Tongue (tissue), 2 donors: ENCODE measurements around the genes BPIFA2, BPIFA3, BPIFB1 and CHMP4B.

DNA sequence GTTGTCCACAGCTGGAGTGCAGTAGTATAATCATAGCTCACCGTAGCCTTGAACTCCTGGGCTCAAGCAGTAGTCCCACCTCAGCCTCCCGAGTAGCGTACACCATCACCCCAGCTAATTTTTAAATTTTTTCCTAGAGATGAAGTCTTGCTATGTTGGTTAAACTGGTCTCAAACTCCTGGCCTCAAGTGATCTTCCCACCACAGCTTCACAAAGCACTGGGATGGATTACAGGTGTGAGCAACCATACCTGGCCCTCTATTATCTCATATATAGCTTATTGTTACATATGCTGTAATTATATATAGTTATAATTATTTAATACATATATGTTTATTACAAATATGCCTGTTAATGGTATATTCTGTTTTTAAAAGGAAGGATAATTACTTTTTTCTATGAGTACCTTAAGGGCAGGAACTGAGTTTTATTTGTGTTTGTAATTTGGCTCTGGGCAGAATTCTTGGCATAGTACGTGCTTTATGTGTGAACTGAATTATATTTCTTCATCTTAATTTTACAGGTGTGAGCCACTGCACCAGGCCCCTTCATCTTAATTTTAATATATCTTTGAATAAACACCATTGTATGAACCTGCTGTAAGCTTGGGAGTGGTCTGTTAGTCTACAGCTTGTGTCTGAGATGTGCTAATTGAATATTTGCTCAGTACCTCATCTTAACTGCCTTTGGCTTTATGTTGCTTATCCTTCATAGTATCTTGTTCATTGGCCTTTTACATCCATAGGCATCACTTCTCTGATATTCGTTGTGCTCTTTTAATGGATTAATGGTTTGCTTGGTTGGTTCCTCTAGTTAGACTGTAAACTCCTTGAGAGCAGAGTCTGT, 13.7 kb downstream of the ASXL1 start:
- RAMPAGE, long total RNA, result no peak

- RAMPAGE, long total RNA, result no peak
These were observed 86.9 kb downstream of the ASXL1 start for GRCh38 chr20:32444871-32445571.

DNA sequence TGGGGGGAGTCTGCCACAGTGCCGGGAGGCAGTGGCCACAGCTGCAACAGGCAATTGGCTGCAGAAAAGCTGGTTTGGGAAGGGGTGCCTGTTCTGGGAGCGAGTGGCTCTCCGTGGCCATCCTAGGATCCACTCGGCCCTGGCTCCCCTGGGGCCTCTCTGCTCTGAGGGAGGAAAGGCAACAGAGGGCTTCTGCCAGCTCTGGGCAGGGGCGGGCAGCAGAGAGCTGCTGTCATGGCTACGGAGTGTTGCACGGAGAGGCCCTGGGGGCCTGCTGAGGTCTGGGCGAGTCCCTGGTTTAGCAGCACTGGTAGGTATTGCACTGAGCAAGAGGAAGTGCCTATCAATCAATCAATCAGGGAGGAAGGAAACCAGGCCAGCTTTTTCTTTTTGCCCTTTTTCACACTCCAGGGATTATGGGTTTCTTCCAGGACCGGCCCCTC, 87.8 kb downstream of the ASXL1 start:
- RAMPAGE, long total RNA, result no peak

- RAMPAGE, long total RNA, result no peak
These were observed 88.5 kb downstream of the ASXL1 start for GRCh38 chr20:32446330-32447415.

- RAMPAGE, long total RNA, result no peak
These were observed 74.7 kb downstream of the NOL4L start for GRCh38 chr20:32510184-32511027.

- RAMPAGE, long total RNA, result no peak
These were observed 56.8 kb downstream of the NOL4L start for GRCh38 chr20:32528157-32528982.

DNA sequence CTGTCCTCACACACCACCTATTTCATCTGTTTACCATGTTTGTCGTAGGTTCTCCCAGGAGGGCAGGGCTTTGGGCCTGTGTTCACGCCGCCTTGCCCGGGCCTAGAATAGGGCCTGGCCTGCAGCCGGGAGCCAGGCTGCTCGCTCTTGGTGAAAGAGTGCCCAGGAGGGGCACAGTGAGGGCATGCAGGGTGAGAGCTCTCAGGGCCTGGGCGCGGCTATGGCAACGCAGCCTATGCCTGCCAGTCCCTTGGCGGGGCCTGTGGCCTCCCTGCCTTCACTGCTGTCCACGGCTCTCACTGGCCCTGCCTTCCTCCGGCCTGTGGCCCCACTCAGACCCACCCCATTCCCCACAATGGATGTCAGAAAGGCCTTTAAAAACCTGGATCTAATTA, 22.6 kb upstream of the NOL4L start:
- RAMPAGE, long total RNA, result no peak

DNA sequence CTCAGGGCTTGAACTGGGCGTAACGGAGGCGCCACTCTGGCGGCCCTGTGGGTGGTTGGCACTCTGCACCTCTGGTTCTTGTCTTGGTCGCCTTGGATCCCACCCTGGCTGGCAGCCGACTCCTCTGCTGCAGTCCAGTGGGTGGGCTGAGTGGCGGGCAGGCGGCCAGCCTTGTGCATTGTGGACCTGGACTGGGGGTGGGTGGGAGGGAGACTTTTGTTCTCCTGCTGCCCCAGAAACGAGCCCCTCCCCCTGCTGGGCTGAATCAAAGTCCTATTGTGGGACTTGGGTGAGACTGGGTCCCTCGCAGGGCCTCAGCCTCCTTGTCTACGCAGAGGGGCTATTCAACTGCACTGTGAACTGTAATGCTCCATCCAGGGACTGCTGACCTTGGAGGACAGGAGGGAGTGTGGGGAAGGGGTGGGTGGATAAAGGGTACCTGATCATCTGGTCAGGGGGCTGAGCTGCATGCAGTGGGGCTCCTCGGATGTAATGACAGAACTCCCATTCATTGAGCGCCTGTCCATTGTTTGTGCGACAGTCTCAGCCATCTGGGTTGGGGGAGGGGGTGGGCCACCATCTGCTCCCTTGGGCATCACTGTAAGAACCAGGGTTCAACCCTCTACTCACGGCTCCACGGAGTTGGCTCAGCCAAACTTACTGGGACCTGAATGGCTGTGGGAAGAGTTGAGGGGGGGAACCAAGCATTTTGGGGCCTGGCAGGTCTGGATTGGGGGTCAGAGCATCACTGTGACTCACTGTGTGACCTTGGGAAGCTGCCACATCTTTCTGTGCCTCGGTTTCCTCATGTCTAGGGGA, 23.8 kb downstream of the SUN5 start:
- RAMPAGE, long total RNA, result no peak

DNA sequence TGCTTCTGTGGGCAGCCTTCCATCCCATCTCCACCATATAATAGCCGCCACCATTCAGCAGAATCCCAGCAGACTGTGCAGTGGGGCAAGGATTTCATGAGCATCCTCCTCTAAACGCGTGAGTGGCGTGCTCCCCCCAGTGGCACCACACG, at the start of gene BPIFA2:
Gene BPIFA2 (plus strand): TSS at position 68 of the 152 bp plus-strand sequence.
- RAMPAGE, long total RNA, result no peak

DNA sequence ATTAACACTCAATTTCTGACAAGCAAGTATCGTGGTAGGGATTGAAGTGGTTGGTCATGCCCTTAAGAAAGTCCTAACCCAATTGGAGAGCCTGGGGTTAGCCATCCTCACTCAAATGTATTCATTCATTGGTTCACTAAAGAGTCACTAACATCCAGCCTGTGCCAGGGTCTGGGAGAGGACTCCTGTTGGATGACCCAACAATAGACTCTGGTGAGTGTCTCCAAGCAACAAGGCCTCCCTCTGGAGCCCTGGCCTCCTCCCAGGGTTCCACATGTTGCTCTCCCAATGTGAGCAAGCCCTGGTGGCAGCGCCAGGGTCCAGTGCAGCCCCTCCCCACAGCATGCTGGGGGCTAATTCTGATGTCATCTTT, at the start of gene BPIFA3:
Gene BPIFA3 (plus strand): TSS at position 288 of the 373 bp plus-strand sequence.
- RAMPAGE, long total RNA, result no peak

DNA sequence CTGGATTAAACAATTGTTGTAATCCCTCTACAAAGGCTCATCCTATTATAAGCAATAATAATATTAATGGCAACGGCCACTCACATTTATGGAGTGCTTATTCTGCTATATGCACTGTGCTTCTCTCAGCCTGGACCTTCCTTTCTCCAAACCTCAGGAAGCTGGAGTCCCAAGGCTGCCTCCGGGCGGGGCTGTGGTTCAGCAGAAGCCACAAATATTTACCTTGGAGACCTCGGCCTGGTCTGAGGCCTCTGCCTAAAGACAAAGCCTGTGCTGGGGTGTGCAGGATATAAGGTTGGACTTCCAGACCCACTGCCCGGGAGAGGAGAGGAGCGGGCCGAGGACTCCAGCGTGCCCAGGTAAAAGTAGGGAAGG, at the start of gene BPIFB1:
Gene BPIFB1 (plus strand): TSS at position 319 of the 375 bp plus-strand sequence.
- RAMPAGE, long total RNA, result start-site peak on the plus strand centred at position 284 of the sequence, 74 bp wide, 2,303 and 3,068 reads in 2 replicates

- RAMPAGE, long total RNA, result no peak
These were observed 49.6 kb downstream of the BPIFB1 start for GRCh38 chr20:33332676-33333019.

DNA sequence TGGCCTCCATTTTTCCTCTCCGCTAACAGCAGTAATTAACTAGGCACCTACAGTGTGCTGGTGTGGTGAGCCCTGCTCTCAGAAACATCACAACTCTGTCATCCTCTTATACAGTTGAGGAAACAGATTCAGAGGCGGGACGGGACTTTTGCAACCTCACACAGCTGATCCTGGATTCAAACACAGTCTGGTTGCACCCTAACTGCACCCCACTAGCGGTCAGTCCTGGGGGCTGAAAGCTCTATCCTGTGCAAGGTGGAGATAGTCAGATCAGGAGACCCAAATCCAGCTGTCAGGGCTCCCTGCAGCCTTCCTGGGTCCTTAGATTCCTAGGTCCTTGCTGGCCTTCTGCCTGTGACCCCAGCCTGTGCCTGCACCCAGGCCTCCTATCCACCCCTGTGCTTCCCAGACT, 1.1 kb downstream of the SNTA1 start:
- RAMPAGE, long total RNA, result no peak

- RAMPAGE, long total RNA, result no peak
These were observed 8.3 kb upstream of the E2F1 start for GRCh38 chr20:33694254-33695047.

DNA sequence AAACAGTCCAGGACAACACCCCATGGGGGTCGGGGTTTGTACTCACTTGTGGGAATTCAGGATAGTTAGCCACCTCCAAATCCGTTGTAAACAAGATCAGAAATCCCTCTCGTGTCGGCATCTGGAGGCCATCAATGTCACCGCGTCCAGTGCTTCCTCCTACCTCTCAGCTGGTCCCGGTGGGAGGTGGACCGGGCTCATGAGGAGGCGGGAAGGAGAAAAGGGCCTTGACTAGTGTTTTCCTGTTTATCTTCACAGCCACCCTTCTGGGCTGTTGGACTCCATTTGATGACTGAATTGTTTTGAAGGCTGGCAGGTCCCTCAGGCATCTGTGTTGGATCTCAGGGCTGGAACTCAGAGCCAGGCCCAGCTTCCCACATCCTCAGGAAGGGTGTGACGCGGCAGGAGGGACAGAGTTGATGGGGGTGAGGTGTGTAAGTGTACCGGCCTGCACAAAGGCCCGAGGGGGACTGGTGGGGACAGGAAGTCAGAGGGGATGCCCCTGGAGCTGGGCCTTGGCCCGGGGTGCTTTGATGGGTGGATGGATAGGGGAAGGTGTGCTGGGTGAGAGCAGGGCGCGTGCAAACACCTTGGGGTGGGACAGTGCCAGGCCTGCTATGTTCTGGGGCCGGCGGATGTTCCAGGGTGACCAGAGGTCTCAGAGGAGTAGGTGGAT, 18.1 kb upstream of the CHMP4B start:
- RAMPAGE, long total RNA, result no peak

- RAMPAGE, long total RNA, result no peak
These were observed at the start of gene CHMP4B for GRCh38 chr20:33810770-33811798. Gene CHMP4B (plus strand): TSS chr20:33811348.

GRCh38 chr20:33824620-33825128, 13.5 kb downstream of the CHMP4B start:
- RAMPAGE, long total RNA, result no peak

DNA sequence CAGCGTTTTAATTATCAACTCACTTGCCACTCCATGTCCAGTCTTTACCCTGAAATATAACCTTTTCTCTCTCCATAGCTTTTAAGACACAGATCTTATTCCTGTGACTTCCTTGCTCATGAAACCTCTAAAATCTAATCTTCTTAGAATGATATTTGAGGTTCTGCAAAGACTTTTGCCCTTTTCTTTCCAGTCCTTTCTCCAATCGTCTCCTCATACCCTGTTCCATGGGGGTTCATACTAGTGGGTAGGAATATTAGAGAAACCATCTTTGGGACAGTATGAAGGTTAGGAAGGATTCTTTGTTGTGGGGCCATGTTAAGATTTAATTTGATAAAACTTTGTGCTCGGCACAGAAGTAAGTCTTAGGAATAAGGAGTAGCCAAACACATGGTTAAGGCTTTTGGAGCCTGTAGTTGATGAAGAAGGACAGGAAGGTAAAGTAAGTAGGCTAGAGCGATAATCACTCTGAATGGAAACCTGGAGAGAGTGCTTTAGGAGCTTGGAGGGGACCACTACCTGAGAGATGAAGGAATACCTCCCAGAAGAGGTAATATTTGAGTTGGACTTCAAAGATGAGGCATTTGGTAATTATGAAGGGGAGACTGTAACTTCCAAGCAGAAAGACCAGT, 49.8 kb downstream of the RALY start:
- RAMPAGE, long total RNA, result no peak

DNA sequence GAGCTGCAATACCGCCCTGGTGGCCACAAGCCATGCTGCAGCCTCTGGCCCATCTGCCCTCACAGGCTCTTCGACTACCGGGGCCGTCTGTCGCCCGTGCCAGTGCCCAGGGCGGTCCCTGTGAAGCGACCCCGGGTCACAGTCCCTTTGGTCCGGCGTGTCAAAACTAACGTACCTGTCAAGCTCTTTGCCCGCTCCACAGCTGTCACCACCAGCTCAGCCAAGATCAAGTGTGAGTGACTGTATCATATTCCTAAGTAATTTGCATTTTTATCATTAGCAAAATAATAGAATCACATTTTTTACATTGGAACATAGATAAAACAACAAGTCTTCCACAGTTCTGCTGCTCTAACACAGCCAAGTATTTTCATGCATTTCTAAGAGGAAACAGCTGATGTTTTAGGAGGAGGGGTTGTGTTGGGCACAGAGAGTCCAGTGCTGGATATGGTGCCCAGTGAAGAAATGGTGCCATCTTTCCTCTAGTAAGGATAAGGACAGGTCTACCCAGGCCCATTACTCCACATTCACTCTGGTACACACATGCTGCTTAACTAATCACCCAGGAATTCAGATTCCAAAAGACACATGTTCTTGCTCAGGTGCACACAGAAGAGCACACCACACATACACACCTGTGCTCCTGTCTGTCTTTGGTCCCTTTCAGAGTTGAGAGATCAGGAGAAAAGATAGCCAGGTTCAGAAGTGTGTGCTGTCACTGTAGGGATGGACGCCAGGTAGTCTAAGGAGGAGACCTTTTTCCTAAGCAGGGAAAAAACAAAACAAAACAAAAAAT, 36.0 kb downstream of the EIF2S2 start:
- RAMPAGE, long total RNA, result no peak

DNA sequence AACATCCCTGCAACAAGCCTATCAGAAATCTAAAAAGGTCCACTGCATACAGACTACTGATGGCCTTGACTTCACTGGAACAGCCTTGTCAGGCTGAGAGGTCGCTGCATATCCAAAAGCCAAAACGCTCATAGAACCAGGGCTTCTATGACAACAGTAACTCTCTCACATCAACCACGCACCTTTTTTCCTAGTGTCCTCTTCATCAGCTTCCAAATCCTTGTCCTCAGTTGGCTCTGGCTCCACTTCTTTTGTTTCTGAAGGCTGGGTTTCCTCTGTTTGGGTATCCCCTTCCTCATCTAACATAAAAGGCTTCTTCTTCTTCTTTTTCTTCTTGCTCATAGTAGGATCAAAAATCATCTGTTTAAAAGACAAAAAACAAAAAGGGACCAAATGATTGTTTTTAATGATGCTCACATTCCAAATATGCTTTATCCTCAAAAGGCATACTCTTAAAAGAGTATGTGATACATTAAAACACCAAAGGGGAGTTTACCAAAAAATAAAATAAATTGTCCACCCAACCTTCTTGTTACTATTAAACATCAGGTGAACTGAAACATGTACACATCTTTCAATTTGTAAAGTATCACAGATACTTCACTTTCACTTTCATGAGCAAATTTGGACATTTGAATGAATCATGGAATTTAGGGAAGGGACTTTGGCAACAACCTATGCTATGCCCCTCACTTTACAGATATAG, 6.7 kb downstream of the EIF2S2 start:
- RAMPAGE, long total RNA, result no peak